ENCODE data around the genes CFL1, C11orf68, NPAS4, CTSF and RBM4B.

DNA sequence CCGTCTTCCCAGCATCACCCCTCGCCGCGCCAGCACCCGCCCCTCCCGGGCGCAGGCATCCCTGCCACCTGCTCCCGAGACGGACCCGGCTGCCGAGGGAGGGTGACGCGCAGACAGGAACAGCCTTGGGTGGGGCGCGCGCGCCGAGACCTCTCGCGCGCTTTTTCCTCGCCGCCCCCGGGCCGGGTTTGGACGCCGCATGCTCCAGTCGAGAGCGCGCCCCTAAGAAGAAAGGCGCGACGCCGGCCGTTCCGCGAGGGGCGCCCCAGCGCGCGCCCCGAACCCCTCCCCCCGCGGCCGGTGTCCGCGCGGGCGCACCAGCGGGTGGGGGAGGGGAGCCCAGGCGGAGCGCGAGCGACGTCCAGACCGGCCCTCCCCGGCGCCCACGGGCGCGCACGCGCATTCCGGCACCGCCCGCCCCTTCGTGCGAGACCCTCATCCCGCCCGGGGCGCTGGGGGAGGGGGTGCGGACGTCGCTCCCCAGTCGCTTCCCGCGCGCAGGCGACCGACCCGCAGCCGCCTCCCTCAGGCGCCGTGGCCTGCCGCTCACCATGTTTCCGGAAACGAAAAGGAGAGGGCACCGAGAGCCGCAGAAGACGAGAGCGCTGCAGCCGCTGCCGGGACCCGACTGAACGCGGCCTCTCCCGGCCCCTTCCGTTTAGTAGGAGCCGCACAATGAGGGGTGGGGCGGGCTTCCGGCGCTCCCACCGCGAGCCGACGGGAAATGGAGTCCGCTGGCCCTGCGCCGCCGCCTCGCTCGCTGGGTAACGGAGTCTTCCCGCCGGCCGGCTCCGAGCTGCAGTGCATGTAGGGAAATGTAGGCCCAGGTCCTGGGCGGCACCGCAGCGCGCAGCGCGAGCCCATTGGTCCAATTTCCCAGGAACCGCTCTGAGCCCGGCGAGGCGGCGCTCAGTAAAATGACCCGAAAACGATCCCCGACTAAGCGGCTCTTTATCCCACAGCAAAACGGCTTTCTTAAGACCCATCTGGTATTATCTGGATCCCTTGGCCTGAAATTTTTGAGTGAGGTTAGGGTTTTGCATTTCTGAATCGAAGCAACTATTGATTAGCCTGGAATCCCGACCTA is at the start of gene CFL1:
Gene CFL1 (minus strand): TSS at position 634 of the 1,087 bp plus-strand sequence.
- PRO-cap: unidirectional peak, minus-strand start at position 283 of the sequence; bidirectional peak, plus-strand start at position 879 of the sequence, minus-strand start at position 634 of the sequence

- PRO-cap: no peak
Measured at GRCh38 chr11:65868906-65869176, 3.8 kb downstream of the EFEMP2 start.

DNA sequence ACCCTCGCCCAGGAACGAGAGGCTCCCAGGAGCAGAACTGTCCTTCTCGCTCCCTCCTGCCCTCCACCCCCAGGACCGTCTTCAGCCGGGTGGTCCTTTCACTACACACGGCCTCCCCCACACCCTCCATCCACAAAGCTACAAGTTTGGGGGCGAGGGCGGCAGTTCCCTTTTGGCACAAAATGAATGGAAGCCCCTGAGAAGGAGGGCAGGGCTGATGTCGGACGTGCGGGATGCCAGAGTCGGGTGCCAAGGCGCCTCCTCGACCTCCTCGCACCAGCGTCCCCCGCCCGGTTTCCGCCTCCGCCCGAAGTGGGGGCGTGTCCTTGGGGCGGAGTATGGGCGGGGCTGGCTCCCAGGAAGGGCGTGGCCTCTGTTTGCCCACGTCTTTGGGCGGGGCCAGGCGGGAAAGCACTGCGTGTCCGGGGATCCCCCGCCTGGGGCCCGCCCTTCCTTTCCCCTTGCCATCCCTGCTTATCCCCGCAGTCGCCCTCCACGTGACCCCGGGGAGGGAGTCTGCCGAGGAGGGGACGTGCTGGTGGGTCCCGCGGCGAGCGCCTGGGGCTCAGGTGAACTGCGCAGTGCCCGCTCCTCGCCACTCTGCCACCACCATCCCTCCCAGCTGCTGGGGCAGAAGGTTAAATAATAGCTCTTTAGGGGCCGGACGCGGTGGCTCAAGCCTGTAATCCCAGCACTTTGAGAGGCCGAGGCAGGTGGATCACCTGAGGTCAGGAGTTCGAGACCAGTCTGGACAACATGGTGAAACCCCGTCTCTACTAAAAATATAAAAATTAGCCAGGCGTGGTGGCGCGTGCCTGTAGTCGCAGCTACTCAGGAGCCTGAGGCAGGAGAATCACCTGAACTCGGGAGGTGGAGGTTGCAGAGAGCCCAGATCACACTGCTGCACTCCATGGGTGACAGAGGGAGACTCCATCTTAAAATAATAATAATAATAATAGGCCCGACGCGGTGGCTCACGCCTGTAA is 1.0 kb upstream of the EFEMP2 start:
- PRO-cap: bidirectional peak, plus-strand start at position 506 of the sequence, minus-strand start at position 297 of the sequence

- PRO-cap: bidirectional peak, plus-strand start at chr11:65919437, minus-strand start at chr11:65919010
Measured at GRCh38 chr11:65918113-65919175, at the start of gene C11orf68. Gene C11orf68 (minus strand): TSS chr11:65919062.

DNA sequence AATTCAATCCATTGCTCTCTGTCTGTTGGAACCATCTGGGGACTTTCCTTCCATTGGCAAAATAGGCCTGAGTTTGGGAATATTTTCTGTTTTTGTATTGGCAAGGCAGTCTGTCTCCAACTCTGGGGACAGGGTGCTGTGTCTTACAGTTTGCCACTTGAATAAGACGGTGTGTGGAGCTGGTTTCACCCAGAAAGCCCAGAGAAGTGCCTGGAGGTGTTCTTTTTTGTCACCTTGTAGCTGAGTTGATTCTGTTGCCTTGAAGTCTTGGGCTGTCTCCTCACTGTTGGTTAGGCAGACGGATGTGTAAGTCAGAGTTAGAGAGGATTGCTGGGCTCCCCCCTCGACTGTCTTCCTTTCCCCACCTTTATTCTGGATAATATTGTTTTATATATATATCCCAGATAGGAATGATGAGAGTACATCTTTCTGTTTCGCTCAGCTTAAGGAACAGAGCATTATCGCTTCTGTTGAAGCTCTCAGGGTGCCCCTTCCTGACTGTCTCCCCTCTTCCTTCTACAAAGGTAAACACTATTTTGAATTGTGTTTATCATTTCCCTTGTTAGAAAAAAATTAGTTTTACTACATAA is 1.5 kb downstream of the PACS1 start:
- PRO-cap: no peak

GRCh38 chr11:66126183-66126417 is 56.0 kb downstream of the PACS1 start:
- PRO-cap: no peak

DNA sequence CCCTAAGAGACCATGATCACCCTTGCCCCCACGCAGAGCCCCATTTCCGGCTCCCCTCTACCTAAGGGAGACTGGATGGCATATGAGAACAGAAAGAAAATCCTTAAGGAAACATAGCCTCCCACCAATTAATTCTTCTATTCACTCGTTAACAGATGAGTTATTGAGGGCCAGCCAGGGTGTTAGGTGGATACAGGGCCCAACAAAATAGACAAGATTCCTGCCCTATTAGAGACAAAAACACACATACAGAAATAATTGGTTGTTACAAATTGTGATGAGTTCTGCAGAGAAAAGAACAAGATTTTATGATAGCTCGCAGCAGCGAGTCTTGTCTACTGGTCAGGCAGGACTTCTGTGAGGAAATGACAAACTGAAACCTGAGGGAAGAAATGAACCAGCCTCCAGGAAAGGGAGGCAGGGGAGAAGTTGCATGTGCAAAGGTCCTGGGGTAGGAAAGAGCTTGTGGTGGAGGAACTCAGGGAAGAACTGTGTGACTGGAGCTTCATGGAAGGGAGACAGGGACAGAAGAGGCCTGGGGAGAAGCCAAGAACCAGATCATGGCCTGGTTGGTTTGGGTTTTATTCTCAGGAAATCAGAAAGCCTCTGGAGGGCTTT is 1.6 kb downstream of the KLC2 start:
- PRO-cap: no peak

GRCh38 chr11:66359420-66360057 is 12.0 kb downstream of the SLC29A2 start:
- PRO-cap: no peak

GRCh38 chr11:66368736-66369961 is 2.4 kb downstream of the SLC29A2 start:
- PRO-cap: no peak

DNA sequence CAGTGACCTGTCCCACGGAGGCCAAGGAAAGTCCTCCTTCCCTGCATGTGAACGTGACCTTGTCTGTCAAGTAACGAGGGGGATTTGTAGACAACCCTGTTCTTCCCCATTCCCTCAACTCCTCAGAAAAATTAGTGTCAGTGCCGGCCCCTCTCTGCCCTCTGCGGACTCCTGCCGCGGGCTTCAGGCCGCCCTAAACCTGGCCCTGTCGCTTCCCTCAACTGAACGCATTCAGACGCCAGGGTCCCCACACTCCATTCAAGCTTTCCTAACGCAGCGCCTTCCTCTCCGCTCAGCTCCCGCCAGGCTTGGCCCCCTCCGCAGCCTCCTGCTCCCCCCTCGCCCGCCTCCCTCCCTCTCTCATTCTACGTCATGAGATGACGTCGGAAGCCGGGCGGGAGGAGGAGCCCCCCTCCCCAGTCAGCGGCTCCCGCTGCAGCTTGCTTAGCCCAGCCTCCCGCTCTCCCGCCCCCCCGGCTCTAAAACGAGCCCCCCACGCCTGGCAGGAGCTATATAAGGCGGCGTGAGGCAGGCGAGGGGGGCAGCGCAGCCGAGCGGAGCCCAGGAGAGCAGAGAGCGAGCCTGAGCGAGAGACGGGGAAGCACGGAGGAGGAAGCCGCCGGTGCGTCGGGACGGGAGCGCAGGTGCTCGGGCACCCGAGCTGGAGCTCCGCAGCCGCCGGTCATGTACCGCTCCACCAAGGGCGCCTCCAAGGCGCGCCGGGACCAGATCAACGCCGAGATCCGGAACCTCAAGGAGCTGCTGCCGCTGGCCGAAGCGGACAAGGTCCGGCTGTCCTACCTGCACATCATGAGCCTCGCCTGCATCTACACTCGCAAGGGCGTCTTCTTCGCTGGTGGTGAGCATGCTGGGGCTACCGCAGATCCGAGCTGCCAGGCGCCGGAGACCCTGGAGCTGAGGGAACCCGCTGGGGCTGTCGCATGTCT is at the start of gene NPAS4:
Gene NPAS4 (plus strand): TSS at position 540 of the 947 bp plus-strand sequence.
- PRO-cap: bidirectional peak, plus-strand start at position 544 of the sequence, minus-strand start at position 322 of the sequence

GRCh38 chr11:66457714-66458205 is 8.9 kb upstream of the PELI3 start:
- PRO-cap: no peak

DNA sequence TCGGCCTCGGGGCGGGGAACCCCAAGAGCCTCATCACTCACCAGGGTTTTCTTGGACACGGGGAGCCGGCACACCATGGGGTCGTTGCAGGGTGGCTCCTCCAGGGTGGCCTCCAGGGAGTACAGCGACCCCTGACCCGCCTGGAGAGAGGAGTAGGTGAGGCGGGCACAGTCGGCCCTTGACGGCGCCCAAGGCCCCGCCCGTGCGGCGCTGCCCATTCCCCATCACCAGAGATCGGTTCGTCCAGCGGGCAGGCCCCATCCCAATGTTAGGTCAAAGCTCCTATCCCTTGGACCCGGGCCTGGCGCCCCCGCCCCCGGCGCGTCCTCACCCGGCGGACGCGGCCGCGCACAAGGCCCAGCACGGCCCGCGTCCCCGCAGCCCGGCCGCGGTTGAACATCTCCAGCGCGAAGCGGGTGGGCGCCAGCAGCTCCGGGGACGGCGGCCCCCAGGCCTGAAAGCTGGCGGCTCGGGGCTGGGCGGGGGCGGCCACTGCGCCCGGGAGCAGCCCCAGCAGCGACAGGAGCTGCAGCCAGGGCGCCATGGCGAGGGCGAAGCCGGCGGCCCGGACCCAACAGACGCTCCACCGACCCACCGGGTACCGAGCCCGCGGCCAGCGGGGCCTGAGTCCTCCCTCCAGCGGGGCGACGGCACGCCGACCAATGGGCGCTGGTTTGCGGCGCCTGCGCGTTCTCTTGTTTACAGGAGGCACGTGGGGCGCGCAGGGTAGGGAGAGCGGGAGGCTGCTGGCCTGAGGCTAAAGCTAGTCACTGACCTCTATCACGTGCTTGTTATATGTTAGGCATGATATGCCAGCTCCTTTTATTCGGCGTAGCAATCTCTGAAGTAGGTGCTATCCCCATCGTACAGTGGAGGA is at the start of gene CTSF:
Gene CTSF (minus strand): TSS at position 664 of the 877 bp plus-strand sequence.
- PRO-cap: no peak

DNA sequence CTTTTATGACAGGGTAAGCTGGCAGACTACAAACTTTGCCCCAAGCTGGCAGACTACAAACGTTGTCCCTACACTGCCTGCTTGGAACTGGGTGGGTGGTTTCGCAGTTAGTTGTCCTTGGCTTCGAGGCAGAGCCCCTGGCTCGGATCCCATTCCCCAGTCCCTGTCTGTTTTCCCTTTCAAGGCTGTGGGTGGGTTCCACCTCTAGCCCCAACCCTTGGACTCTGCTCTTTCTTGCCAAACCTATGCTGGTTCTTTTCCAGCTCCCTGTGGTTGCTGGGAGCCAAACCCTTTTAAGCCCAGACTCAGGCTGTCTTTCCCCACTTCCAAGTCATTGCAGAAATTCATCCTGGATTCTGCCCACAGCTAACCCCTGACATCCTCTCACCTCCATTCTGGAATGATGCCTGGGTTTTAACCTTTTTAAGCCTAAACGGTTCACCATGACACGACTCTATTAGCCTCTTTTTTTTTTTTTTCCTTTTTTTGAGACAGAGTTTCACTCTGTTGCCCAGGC is 9.2 kb upstream of the RBM14 start:
- PRO-cap: no peak

- PRO-cap: no peak
Measured at GRCh38 chr11:66641866-66642168, 3.3 kb downstream of the RBM4 start.

DNA sequence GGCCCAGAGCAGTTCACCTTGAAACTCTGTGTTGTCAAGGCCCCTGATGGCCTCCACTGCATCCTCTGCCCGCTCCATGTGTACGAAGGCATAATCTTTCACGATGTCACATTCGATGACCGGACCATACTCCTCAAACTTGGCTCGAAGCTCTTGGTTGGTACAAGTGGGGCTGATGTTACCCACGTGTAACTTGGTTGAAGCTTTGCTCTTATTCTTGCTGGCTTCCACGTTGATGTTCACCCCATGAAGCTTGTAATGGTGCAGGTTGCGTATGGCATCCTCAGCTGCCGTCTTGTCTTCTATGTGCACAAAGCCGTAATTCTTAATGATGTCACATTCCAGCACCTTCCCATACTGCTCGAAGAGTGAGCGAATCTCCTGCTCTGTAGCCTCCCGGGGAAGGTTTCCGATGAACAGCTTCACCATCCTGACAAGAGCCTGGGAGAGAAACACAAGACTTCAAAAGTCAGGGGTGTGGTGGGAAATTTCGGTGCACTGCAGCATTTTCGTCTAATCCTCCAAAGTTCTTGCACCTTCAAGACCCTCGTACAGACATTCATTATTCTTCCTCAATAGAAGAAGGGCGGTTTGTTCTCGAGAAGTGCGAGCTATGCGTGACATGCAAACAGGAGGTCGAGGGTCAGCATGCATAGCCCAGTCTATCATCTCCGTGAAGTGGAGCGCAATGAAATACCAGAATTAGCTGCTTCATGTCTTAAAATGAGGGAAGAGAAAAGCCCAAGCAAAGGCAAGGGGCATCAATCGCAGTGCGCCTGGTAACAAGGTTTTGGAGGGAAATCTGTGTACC is 831 bp downstream of the RBM4B start:
- PRO-cap: no peak

DNA sequence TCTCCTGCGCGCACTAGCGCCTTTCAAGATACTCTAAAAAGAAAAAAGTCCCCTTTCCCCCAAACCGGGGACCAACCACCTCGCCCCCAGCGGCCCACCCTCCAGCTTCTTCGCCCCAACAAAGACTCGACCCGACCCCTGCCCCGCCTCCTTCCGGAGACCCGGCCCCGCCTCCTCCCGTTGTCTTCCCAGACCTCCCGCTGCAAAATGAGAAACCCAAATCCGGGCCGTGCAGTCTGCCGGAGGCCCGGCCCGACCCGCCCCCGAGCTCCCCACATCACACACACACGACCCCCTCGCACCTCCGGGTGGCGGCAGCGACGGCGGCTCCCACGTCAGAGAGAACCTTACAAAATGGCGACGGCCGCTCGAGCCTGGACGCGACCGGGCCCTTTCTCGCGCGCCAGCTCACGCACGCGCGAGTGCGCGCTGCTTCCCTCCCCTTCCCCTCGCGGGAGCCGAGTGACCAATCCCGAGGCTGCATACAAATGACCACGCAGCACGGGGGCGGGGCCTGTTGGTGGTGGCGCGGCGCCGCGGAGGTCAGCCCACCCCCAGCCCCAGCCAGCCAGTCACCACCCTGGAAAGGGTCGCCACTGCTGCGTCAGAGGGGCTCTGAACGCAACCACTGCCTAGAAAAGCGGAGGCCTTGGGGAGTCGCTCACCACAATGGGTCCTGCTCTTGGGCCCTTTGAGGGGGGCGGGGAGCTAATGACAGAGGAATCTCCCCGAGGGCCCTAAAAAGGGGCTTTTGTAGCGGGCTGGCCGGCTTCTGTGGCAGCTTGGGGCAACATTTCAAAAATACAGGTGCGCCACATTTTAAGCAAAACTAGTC is at the start of gene RBM4B:
Gene RBM4B (minus strand): TSS at position 426 of the 835 bp plus-strand sequence.
- PRO-cap: bidirectional peak, plus-strand start at position 232 of the sequence, minus-strand start at position 120 of the sequence; bidirectional peak, plus-strand start at position 596 of the sequence, minus-strand start at position 409 of the sequence

- PRO-cap: no peak
Measured at GRCh38 chr11:66688642-66689288, 11.1 kb upstream of the RBM4B start.

- PRO-cap: no peak
Measured at GRCh38 chr11:66704656-66705545, 24.1 kb downstream of the SPTBN2 start.

DNA sequence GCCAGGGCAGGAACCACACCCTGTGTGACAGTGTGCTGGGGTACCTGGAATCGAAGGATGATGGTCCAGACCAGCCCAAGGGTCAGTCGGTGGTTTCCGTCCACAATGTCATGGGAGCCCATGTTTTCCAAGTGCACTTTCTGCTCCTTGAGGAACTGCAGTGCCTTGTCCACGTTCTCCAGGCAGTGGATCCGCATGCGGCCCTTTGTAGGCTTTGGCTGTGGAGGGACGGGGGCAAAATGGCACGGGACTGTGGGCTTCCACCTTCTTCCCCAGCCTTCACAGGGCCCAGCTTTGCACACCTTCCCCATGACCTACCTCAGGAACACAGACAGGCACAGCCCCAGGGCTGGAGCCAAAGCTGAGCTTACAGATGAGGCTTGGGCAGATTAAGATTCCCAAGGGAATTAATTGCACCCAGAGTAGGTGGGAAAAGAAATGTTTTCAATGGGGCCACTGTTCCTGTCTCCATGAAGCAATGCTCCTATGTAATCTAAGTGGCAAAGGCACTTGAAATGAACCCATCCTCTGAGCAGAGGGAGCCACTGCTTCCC is 13.8 kb downstream of the SPTBN2 start:
- PRO-cap: no peak

- PRO-cap: no peak
Measured at GRCh38 chr11:66717654-66718209, 11.3 kb downstream of the SPTBN2 start.